ENCODE measurements around the genes MYO7A, CLNS1A and INTS4.

- RRBS, result no CpG with 5 or more reads among the region's 5 CpGs
These were observed 16.0 kb downstream of the MOGAT2 start for GRCh38 chr11:75733499-75734222.

DNA sequence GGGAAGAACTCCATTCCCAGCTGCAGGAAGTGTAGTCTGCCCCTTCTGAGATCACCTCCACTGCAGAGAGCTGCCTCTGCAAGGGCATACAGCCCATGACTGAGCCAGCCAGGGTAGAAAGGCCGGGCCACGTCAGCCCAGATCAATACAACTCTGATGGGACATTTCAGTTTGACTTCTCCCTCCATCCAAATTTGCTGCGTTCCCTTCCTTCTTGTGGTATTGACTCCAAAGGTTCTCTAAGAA lies 19.7 kb downstream of the MOGAT2 start:
- RRBS, result no CpG with 5 or more reads among the region's 3 CpGs

GRCh38 chr11:75769377-75769754 lies 788 bp downstream of the DGAT2 start:
- RRBS, result no CpG with 5 or more reads among the region's 12 CpGs

GRCh38 chr11:76781142-76781606 lies 2.0 kb upstream of the TSKU start:
- RRBS, result no CpG with 5 or more reads among the region's 6 CpGs

DNA sequence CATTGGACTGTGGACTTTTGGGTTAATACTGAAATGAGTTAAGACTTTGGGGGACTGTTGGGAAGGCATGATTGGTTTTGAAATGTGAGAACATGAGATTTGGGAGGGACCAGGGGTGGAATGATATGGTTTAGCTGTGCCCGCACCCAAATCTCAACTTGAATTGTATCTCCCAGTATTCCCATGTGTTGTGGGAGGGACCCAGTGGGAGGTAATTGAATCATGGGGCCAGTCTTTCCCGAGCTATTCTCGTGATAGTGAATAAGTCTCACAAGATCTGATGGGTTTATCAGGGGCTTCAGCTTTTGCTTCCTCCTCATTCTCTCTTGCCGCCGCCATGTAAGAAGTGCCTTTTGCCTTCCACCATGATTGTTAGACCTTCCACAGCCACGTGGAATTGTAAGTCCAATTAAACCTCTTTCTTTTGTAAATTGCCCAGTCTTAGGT lies 9.2 kb downstream of the TSKU start:
- RRBS, result no CpG with 5 or more reads among the region's 6 CpGs

GRCh38 chr11:76820017-76820482 lies 36.9 kb downstream of the TSKU start:
- RRBS, result no CpG with 5 or more reads among the region's 4 CpGs

DNA sequence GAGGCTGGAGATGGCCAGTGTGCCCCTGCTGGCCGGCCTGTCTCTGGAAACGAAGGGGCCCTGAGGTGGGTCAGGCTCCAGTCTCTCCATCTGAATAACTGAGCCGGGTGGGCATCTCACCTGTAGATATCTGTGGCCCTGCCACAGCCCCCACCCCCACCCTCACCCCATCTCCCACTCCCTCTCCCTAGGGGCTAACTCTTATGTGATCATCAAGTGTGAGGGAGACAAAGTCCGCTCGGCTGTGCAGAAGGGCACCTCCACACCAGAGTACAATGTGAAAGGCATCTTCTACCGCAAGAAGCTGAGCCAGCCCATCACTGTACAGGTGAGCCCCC lies 5.7 kb upstream of the MYO7A start:
- RRBS, result 48% methylated on average over 3 of the region's 6 CpGs

- RRBS, result no CpG with 5 or more reads among the region's 19 CpGs
These were observed at the start of gene MYO7A for GRCh38 chr11:77127966-77128708. Gene MYO7A, plus strand, starts transcription at chr11:77128246.

DNA sequence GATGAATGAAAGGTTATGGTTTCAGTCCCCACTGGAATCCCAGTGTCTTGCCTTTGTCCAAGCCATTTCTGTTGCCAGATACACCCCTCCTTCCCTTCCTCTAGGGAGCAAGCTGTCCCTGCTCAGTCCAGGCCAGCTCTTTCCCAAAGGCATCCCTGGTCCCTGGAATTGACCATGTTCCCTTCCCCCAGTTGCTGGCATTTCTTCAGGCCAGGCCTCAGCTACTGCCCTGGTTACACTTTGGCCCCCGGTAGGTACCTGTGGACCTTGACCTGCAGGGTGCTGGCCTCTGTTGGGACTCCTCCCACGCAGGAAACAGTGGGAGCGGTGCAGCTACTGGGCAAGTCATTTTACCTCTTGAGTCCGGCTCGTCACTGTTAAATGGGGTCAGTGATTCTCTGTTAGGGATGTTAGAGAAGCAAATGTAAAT lies 16.7 kb downstream of the MYO7A start:
- RRBS, result 53% methylated on average over 2 of the region's 5 CpGs

- RRBS, result 2% methylated on average over 6 of the region's 35 CpGs
These were observed 62.1 kb downstream of the PAK1 start for GRCh38 chr11:77411645-77412319.

- RRBS, result no CpG with 5 or more reads among the region's 17 CpGs
These were observed 912 bp upstream of the AQP11 start for GRCh38 chr11:77588772-77589310.

GRCh38 chr11:77616284-77616760 lies 21.3 kb downstream of the CLNS1A start:
- RRBS, result no CpG with 5 or more reads among the region's 2 CpGs

DNA sequence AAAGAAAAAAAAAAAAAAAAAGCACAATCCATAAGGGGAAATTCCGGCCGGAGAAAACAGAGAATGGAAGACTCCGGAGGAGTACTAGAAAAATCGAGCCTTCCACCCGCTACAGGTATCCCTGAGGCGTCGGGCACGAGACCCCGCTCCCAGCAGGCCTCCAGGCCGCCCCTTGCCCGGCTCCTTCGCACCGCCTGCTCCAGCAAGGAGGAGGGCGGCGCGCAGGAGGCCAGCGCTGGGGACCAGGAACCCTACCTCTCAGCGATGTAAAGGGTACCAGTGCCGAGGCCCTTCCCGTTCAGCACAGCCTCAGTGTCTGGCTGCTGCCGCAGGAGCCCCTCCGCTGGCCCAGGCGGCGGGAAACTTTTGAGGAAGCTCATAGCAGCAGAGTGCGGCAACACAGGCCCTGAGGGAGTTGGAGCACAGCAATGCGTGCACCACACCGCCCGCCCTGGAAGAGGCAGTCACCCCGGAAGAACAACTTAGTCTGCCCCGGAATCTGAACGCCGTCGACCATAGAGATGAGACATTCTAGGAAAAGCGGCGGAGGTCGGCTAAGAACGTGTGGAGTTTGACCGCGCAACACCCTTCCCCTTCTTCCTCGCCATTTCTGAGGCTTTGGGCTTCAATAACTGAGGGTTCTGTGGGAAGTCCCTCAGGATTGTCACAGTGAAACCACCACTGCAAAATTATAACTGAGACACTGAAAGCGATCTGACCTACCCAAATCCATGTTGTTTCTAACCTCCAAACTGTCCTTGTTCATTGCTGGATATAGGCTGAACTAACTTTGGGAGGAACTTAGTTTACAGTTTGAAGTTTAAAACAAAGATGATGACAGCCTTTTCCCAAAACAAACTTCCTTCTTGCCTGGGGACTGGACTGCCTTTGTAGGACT lies at the start of gene CLNS1A:
CLNS1A (minus strand) TSS at position 460 of the 898 bp plus-strand sequence.
- RRBS, result 1% methylated on average over 6 of the region's 41 CpGs

DNA sequence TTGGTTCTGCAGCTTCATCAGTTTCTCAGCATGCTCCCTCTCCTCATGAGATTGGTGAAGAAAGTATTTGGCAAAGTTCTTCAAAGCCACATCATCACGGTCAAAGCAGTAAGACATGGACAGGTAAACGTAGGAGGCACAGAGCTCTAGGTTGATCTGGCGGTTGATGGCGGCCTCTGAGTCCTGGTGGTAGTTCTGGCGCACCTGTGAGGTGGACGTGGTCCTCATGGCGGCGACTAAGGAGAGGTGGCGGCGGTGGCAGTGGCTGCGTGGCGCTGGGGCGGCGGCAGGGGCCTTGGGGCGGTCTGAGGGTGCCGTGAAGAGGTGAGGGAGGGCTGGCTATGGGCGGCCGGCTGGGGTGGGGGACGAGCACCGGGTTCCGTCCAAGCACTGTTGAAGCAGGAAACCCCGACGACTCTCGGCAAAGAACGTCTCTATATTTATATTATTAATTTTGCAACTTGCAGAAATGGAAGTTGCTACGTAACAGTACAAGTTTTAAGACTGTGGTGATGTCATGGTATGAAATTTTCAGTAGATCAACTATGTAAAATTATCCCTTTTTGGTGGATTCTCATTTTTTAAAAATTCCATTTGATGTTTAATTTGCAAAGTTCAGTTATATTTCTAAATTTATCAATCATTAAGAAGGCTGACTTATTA lies 85.6 kb downstream of the RSF1 start:
- RRBS, result no CpG with 5 or more reads among the region's 26 CpGs

DNA sequence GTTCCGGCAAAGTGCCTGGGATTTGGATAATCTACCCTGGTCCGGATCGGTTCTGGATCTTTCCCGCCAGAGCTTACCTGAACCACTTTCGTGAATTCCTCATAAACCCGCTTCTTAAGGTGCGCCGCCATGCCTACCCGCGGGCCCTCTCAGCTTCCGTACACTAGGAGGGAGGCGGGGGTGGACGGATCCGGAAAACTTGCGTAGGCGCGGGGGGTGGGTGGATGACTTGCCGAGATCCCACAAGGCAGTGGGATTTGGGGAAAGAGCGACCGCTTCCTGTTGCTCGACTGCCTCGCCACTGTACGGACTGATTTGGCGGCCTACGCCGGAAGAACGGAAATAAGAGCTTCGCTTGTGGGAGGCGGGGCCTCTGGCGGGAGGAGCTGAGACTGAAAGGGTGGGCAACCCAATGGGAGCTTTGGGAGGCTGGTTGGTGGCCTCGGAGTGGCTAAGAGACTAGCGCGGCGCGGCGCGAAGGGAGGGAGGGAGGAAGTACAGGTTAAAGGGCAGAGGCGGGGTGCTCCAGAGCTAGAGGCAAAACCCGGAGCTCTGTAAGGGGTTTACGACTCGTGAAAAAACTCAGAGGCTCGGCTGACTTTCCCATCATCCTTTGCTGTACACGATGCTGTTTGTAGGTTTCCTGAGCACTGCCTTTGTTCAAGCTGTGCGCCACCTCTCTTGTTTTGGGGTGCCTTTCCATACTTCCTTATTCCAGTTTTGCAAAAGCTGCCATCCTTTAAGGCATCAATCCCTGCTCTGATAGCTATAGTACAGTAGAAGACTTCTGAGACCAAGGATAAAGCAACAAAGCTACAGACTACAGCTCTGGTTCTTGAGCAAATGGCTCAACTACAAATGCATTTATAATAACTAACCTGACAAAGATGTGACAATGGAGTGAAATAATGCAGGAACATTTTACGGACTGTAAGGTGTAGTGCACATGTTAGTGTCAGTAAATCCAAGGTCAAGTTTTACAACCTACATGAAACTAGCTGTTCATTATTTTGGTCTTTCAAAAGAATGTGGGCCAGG lies at the start of gene INTS4:
INTS4 (minus strand) TSS at position 156 of the 1,038 bp plus-strand sequence.
- RRBS, result 0% methylated on average over 1 of the region's 45 CpGs

- RRBS, result 12% methylated on average over 3 of the region's 11 CpGs
These were observed 632 bp downstream of the KCTD14 start for GRCh38 chr11:78022303-78022985.

GRCh38 chr11:78138720-78139243 lies 644 bp downstream of the ALG8 start:
- RRBS, result no CpG with 5 or more reads among the region's 7 CpGs

- RRBS, result no CpG with 5 or more reads among the region's 2 CpGs
These were observed 41.7 kb downstream of the USP35 start for GRCh38 chr11:78230428-78230870.

Data from aortic smooth muscle cell (primary cell).